Gastroesophageal sphincter (tissue), 4 donors: Measurements from ENCODE around the genes H2AC20 and SV2A.

- PRO-cap = no peak
- RAMPAGE, long total RNA, 4 experiments = no peak in any of the 4 experiments
Observed at GRCh38 chr1:149740237-149740622, 42.3 kb upstream of the FCGR1A start.

DNA sequence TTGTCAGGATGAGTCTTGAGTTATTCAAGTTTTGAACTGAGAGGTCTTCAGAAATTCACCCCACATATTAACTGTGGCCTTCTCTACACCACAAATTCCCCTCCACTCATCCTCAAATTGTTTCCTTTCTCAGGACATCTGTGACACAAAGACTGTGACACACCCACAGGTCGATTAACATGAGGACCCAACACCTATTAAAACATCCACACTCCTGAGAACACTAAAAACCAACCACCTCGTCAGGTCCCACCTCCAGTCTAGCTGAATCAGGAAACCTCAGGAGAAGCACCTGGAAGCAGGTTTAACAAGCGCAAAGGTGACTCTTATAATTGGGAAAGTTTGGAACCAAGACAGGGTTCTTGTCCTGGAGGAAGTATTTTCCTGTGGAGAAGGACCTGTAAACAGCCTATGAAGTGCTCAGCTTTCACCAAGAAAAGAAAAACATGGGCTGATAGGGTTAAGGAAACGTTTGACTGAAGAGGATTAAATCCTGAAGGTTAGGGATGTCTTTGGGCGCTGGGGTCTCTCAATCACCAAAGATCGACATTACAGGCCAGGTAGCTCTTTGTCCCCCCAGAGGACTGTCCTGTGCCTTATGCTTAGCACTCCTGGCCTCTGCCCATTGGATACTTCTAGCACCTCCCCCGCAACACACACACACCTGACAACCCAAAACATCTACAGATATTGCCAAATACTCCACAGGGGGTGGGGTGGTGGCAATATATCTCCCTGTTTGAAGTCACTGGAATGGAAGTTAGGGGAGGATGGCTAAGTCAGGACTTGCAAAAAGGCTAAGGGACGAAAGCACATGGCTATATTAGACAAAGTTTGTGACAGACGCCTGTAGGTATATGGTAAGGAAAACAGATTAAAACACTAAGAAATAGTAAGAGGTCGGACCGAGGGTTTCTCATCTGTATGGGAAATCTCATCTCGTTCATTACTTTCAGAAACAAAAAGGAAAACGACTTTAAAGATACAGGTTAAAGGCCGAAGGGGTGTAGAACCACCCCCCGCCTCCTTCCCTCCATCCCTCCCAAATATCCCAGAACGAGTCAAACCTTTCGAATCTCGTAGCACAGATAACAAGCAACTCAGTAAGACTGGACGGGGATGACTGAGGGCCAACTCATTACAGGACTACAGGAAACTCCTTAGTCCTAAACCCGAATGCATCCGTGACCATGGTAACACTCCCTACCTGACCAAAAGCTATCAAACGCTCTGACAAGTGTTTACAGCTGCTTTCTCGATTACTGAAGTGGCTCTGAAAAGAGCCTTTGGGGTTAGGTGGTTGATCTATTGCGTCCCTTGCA, 1.1 kb downstream of the H2BC18 start:
- PRO-cap = no peak
- RAMPAGE, long total RNA, 4 experiments = no peak in any of the 4 experiments

GRCh38 chr1:149847944-149848697, 2.7 kb upstream of the H2AC19 start:
- PRO-cap = no peak
- RAMPAGE, long total RNA, 4 experiments = no peak in any of the 4 experiments

DNA sequence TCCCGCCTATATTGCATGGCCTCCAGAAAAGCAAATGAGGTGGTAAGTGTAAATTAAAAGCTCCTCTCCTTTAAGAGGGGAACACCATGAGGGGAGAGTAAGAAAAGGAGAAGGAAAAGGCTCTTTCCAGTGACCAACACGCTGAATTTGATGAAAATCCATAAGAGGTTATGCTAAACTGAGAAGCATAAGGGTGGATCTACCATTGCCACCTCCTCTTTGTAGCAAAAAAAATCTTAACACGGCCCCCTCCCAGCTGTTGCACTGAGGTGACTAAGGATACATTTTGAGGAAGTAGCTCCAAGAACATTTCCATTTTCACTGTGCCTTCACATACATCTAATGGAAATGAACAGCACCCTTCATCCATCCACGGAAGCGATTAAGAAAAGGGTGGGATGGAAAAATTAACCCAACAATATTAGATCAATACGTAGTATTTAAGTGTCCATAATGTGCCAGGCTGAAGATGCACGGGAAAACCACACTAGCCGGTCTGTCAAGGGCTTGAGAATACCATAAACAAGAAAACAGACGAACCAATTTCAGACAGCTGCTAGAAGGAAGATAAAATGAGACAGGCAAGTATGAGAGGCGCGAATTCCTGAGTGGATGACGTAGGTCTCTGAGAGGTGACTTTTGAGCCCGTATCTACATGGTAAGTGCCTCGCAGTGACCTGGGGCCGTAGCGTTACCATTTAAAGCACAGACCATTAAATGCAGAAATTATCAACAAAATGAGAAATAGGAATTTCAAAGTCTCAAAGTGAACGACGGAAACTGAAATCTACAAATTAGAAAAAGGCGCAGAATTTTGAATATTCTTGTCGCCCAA, 1.4 kb downstream of the H2BC21 start:
- PRO-cap = no peak
- RAMPAGE, long total RNA, 4 experiments = no peak in any of the 4 experiments

GRCh38 chr1:149886763-149887222, at the start of gene H2AC20:
H2AC20 (plus strand) TSS chr1:149886918.
- PRO-cap = bidirectional peak, plus-strand start at chr1:149886918, minus-strand start at chr1:149886682
- RAMPAGE, long total RNA, 4 experiments = start-site peak on the plus strand in 4 of 4 experiments, at chr1:149886916-149887147 at its widest, 215 to 3,019 reads per replicate

- PRO-cap = bidirectional peak, plus-strand start at chr1:149917981, minus-strand start at chr1:149917842
- RAMPAGE, long total RNA, 4 experiments = start-site peak on the minus strand in 4 of 4 experiments, at chr1:149917828-149917884 at its widest, 8 to 39 reads per replicate
Observed at GRCh38 chr1:149917521-149918063, at the start of gene SV2A. SV2A (minus strand) TSS chr1:149917844.

DNA sequence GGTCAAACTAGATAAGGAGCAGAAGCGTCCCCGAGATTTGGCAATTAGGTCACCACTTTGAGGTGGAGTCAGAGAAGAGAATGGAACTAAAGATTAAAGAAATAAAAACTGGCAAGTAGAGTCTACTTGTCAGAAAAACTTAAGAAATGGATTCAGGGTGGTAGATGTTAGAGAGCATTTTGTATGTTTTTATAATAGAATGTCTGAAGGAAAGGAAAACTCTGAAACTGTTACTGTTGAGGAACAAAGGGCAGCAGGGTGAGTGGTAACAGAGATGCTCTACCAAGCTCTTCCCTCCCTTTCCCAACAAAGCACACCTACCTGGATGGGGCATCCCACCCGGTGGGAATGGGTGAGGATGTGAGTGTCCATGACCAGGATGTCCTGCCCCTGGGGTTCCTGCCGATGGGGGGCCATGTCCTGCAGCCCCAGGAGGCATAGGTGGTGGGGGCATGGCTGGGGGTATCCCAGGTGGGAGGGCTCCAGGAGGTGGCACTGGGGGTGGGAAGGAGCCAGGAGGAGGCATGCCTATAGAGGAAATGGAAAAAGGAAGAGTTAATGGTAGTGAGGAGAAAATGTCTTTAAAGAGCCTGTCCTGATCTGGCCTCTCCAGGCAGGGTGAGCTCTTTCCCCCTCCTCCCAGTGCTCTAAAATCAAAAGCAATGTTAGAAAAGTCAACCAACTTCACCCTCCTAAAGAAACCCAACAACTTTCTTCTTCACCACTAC, 1.9 kb downstream of the SF3B4 start:
- PRO-cap = no peak
- RAMPAGE, long total RNA, 4 experiments = no peak in any of the 4 experiments

GRCh38 chr1:150093837-150094239, 26.3 kb downstream of the VPS45 start:
- PRO-cap = no peak
- RAMPAGE, long total RNA, 4 experiments = no peak in any of the 4 experiments

- PRO-cap = bidirectional peak, plus-strand start at chr1:150150805, minus-strand start at chr1:150150707; unidirectional peak, minus-strand start at chr1:150151049; bidirectional peak, plus-strand start at chr1:150151325, minus-strand start at chr1:150151049
- RAMPAGE, long total RNA, 4 experiments = start-site peak on the plus strand in 1 of 4 experiments, at chr1:150150718-150151055 at its widest, 25 to 53 reads per replicate
Observed at GRCh38 chr1:150150379-150151188, 868 bp downstream of the PLEKHO1 start.

- PRO-cap = bidirectional peak, plus-strand start at chr1:150165005, minus-strand start at chr1:150164807
- RAMPAGE, long total RNA, 4 experiments = no peak in any of the 4 experiments
Observed at GRCh38 chr1:150164631-150165313, 15.1 kb downstream of the PLEKHO1 start.

DNA sequence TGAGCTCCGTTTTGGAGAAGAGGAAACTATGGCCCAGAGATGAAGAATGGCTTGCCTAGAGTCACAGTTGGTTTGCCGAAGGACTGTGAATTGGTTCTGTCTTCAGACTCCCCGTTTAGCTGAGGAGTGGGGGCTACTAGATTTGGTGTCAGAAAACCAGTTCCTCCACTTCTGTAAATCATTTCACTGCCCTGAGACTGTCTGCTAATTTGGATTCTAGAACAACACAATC, 2.2 kb downstream of the ANP32E start:
- PRO-cap = no peak
- RAMPAGE, long total RNA, 4 experiments = no peak in any of the 4 experiments

GRCh38 chr1:150235283-150235583, 679 bp downstream of the ANP32E start:
- PRO-cap = bidirectional peak, plus-strand start at chr1:150235324, minus-strand start at chr1:150235327
- RAMPAGE, long total RNA, 4 experiments = no peak in any of the 4 experiments

DNA sequence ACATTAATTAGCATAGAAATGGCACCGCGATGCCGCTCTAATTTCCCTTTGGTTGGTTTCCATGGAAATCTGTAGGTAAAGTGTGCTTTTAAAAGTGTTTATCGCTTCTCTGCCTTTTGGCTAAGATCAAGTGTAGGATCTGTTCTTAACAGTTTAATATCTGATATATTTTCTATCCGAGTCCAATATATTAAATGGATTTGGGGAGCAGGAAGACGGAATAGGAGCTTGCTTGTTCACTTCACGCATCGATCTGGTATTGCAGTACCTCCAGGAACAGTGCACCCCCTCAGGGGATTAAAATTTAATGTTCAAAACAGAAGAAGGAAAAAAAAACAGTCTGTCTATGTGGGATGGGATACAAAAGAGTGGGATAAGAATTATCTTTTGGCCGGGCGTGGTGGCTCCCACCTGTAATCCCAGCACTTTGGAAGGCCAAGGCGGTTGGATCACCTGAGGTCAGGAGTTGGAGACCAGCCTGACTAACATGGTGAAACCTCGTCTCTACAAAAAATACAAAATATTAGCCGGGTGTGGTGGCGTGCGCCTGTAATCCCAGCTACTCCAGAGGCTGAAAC, 1.0 kb upstream of the ANP32E start:
- PRO-cap = no peak
- RAMPAGE, long total RNA, 4 experiments = no peak in any of the 4 experiments

DNA sequence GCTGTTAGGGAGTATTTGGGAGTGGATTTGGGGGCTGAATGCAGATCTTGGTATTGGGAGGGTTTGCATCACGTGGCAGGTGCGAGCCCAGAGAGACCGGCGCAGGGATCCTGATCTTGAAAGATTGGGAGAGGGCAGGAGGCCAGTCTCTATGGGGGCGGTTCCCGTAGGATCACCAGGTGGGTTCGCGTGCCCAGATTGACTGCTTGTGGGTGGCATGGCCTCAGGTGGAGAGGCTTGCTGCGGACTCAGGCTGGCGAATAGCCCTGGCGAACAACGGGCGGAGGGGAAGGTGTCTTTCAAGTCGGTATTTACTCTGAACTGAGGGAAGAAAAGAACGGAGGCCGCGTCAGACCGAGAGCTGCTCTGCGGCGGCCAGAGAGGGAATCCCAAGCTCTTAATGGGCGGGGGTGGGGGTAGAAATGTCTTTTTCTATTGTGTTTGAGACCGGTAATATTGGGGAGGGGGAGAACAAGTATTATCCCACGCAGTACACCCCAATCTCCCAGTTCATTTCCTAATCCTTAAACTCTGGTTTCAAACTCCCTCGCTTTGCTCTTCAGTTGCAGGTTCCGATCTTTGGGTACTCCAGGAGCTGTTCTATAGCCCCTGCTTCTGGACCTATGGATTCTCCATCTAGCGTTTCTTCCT, 416 bp downstream of the CIART start:
- PRO-cap = unidirectional peak, plus-strand start at position 145 of the sequence; bidirectional peak, plus-strand start at position 352 of the sequence, minus-strand start at position 323 of the sequence
- RAMPAGE, long total RNA, 4 experiments = no peak in any of the 4 experiments

DNA sequence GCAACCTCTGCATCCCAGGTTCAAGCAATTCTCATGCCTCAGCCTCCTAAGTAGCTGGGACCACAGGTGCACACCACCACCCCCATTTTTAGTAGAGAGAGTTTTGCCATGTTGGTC, 12.5 kb downstream of the MCL1 start:
- PRO-cap = no peak
- RAMPAGE, long total RNA, 4 experiments = no peak in any of the 4 experiments

DNA sequence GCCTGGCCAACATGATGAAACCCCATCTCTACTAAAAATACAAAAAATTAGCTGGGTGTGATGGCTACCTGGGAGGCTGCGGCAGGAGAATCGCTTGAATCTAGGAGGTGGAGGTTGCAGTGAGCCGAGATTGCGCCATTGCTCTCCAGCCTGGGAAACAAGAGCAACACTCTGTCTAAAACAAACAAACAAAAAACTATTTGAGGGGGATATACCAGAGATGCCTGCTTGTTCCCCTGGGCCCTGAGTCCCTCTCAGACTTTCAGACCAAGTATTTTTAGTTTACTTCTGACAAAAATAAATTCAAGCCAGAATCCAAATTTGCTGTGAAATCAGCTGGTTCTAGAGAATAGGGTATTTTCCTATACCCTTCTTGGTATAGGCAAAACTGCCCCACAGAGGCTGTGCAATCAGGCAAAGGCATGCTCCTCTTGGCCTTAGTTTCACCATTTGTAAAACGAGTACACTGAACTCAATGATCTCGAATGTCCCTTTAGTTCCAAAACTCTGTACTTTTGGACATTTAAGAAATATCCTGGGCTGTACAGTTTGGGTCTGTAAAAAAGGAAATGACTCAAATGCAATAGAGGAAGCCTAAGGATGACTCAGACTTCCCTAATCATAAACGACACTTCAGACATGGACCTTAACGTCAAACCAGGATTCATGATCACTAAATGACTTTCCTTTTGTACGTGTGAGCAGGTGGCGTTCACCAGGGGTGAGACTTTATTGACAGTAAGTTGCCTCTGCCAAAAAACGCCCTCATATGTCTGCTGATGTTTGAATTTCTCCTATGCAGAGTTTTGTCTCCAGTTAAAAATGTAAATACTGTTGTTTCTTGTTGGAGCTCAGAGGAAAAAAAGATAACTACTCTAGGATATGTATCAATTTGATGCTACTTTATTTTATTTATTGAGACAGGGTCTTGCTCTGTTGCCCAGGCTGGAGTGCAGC, 16.1 kb downstream of the ENSA start:
- PRO-cap = bidirectional peak, plus-strand start at position 631 of the sequence, minus-strand start at position 499 of the sequence
- RAMPAGE, long total RNA, 4 experiments = no peak in any of the 4 experiments

- PRO-cap = no peak
- RAMPAGE, long total RNA, 4 experiments = no peak in any of the 4 experiments
Observed at GRCh38 chr1:150621892-150623086, 7.1 kb downstream of the ENSA start.

- PRO-cap = no peak
- RAMPAGE, long total RNA, 4 experiments = no peak in any of the 4 experiments
Observed at GRCh38 chr1:150627636-150628546, 1.5 kb downstream of the ENSA start.

GRCh38 chr1:150694596-150695057, 2.3 kb downstream of the GOLPH3L start:
- PRO-cap = no peak
- RAMPAGE, long total RNA, 4 experiments = no peak in any of the 4 experiments

DNA sequence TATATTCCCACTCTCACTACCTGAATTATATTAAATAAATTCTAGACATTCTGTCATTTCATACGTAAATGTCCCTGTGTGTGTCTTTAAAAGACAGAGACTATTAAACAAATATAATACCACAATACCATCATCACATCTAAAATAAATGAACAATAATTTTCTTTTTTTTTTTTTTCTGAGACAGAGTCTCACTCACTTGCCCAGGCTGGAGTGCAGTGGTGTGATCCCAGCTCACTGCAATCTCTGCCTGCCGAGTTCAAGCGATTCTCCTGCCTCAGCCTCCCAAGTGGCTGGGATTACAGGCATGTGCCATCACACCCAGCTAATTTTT, 2.7 kb upstream of the CTSS start:
- PRO-cap = no peak
- RAMPAGE, long total RNA, 4 experiments = no peak in any of the 4 experiments